Fibroblast of villous mesenchyme (primary cell): ENCODE measurements around a stretch of chr15.

DNA sequence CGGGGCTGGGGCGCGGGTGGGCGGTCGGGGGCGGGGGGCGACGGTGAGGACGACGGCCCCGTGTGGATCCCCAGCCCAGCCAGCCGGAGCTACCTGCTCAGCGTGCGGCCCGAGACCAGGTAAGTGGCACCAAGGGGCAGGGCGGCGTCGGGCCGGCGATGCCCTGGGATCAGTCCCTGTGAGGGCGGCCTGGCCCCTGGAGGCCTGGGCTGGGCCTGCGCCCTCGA is 234 bp downstream of the ALPK3 start:
- CAGE, long polyA plus RNA, result no peak

DNA sequence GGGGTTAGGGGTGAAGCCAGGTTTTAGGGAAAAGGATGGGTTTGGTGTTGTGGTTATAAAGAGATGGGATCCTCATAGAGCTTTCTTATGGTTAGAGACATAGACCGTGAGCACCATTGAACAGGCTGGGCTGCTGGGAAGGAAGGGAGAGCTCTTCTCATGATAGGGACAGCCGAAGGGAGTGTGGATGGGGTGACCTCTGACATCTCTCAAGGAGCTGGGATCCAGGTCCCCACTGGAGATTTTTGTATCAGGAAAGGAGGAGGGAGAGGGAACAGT is 5.1 kb downstream of the ALPK3 start:
- CAGE, long polyA plus RNA, result no peak

DNA sequence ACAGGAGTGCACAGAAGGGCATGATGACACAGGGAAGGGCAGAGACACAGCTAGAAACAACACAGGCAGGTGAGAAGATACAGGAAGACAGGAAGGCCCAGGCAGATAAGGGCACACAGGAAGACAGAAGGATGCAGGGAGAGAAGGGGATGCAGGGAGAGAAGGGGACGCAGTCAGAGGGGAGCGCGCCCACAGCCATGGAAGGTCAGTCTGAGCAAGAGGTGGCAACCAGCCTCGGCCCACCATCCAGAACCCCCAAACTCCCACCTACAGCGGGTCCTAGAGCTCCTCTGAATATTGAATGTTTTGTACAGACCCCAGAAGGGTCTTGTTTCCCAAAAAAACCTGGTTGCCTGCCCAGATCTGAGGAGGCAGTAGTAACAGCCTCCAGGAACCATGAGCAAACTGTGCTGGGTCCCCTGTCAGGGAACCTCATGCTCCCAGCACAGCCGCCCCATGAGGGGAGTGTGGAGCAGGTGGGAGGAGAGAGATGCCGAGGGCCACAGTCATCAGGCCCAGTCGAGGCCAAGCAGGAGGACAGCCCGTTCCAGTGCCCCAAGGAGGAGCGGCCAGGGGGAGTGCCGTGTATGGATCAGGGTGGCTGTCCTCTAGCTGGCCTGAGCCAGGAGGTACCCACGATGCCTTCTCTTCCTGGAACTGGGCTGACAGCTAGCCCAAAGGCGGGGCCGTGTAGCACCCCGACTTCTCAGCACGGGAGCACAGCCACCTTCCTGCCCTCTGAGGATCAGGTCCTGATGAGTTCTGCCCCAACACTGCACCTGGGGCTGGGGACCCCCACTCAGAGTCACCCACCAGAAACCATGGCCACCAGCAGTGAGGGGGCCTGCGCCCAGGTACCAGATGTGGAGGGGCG is 27.5 kb upstream of the SLC28A1 start:
- CAGE, long polyA plus RNA, result no peak

GRCh38 chr15:84983633-84984079 is 2.0 kb downstream of the PDE8A start:
- CAGE, long polyA plus RNA, result no peak

DNA sequence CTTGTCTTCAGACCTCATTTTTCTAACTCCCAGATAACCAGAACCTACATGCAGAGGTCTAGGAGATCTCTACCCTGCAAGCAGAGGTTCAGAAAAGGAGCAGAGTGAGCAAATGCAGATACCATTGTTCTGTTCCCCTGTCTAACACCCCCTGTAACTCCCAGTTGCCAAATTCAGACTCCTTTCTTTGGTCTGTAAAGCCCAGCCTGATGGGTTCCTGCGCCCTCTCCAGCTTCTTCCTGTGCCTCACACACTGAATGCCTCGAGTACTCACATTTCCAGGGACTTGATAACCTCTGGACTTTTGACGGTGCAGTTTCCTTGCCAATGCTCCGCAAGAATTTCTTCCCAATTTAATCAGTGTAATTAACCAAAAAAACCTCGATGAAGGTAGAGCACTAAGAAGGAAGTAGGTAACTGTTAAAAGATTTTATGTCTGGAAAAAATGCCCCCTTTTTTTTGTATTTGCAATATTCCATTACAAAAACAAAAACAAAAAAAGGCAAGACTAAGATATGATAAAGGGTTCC is 19.3 kb downstream of the PDE8A start:
- CAGE, long polyA plus RNA, result no peak

DNA sequence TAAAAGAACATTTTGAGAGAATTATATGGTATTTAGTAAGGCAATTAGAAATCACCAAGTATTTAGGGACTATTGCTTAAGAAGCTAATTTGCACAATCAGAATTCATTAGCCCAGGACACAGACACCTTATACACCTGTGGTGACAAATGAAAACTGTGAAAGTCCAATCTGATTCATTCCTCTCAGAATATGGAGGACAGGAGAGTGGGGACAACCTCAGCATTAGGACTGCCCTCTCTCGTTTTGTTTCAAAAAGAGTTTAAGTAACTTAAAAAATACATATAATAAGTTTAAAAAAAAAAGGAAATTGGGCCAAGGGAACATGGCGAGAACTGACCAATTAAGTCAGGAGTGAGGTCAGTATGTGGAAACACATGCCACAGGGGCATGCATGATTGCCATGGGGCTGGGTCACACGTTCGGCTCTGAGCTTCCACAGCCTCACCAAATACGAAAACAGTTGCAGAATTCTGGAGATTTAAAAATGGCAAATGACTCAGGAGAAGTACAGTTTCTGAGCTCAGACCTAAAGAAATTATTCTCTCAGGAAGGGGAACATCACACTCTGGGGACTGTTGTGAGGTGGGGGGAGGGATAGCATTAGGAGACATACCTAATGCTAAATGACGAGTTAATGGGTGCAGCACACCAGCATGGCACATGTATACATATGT is 24.0 kb downstream of the PDE8A start:
- CAGE, long polyA plus RNA, result no peak

GRCh38 chr15:85026098-85026535 is 44.5 kb downstream of the PDE8A start:
- CAGE, long polyA plus RNA, result no peak

- CAGE, long polyA plus RNA, result no peak
Measured at GRCh38 chr15:85030124-85031243, 48.8 kb downstream of the PDE8A start.

GRCh38 chr15:85090824-85091869 is 109.5 kb downstream of the PDE8A start:
- CAGE, long polyA plus RNA, result no peak

- CAGE, long polyA plus RNA, result no peak
Measured at GRCh38 chr15:85104365-85104968, 122.8 kb downstream of the PDE8A start.

DNA sequence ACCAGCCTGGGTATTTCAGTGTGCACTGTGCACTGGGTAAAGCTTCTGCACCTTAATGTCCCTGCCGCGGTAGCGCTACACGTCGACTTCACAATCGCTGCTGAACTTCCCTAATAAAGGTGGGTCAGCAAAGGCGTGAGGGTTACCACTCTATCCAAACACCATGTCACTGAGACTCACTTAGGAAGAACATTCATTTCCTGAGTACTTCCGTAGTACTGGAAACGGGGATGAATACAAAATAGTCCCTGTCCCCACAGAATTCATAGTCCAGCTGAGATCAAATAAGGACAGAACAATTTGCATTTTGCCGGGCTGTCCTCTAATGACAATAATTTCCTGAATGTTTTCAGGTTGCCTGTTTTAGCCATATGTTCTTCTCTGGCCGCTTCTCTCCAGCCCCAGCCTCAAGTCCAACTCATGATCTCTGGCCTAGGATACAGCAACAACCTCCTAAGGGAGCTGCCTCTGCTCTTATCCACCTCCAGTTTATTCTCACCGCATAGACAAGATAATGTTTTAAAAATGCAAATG is 83.6 kb upstream of the AKAP13 start:
- CAGE, long polyA plus RNA, result no peak

DNA sequence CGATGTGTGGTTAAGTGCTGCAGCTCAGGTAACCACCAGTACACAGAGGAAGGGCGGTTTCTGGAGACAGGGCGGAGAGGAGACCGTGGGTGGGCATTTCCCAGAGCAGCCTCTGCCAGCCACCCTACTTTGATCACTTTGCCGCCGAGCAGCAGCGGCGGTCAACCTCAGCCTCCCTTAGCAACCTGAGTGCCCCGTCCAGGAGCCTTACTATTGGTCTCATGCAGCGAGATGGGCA is 252 bp upstream of the AKAP13 start:
- CAGE, long polyA plus RNA, result no peak

GRCh38 chr15:85382326-85382824 is 2.0 kb downstream of the AKAP13 start:
- CAGE, long polyA plus RNA, result no peak

- CAGE, long polyA plus RNA, result no peak
Measured at GRCh38 chr15:85388082-85388372, 7.6 kb downstream of the AKAP13 start.

DNA sequence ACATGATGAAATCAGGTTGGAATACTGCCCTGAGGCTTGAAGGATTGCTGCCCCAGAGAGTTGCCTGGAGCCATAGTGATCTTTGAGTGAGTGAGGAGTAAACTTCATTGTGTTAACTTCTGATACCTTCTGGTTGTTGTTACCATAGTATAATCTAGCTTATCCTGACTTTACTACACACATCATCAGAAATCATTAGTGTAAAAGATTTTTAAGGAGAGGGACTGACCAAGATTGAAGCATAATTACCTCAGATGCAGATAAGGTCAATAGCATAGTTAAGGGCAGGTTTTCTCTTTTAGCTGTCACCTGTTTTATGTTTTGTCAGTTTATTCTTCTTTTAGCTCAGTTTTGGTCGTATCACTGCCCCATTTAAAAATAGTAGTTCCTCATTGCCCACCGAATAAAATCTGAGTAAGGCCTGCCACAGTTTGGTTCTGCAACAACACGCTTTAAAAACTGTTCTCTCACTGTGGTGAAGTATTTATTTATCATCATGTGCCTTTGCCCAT is 23.6 kb downstream of the AKAP13 start:
- CAGE, long polyA plus RNA, result no peak

DNA sequence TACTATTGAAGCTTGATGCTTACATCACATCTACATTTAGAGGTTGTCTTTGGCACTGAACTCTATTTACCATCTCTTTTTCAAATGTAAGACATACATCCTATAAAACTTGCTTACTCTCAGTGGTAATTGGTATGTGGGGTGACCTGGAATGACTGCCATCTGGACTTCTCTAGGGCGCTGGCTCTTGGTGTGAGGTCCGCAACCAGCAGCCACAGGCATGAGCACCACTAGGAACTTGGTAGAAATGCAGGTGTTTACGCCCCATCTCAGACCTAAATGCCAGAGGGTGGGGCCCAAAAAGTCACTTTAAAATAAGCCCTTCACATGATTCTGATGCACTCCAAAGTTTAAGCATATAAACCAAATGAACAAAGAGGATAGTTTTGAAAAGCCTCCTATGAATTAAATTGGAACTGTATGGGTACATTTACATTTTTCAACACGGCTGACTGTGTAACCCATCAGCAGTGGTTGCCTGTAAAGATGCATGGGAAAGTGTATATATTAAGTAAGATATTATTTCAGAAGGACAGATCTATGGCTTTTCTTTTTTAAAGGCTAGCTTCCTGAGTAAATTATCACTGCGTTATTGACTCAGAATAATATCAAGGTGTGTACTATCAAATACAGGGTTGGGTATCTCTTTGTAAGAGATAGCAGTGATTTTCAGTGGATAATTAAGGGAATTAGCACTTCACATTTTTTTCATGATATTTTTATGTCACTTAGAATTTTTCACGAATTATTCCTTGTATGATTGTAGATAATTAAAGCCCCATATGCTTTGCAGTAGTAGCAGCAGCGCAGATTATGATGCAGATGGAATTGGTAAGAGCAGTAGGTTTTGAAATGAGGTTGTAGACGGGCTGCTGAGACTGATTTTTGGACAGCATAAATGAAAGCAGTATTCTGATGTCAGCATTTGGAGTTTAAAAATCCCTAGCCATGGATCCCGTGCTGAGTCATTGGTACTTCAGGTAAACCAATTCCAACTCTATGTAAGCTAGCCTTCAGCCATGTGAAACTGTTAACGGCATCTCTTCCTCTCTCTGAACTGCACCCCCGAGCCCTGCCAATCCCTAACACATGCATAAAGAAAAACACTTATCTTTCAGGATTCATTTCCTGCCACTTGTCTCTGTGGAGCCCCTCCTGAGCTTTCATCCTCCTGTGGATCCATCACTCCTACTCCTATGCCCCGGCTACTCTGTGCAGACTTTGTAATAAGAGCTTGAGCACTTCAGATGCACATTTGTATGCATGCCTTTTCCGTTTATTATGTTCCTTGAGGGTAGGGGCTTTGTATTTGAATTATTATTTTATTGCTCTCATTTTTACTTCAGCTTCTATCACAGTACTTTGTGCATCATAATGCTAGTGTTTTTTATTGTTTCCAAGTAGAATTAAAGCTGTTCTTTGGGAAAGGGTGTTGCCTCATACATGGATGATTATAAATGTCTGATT is 118.7 kb downstream of the AKAP13 start:
- CAGE, long polyA plus RNA, result no peak

GRCh38 chr15:85706650-85707535 is 87.8 kb downstream of the KLHL25 start:
- CAGE, long polyA plus RNA, result no peak

DNA sequence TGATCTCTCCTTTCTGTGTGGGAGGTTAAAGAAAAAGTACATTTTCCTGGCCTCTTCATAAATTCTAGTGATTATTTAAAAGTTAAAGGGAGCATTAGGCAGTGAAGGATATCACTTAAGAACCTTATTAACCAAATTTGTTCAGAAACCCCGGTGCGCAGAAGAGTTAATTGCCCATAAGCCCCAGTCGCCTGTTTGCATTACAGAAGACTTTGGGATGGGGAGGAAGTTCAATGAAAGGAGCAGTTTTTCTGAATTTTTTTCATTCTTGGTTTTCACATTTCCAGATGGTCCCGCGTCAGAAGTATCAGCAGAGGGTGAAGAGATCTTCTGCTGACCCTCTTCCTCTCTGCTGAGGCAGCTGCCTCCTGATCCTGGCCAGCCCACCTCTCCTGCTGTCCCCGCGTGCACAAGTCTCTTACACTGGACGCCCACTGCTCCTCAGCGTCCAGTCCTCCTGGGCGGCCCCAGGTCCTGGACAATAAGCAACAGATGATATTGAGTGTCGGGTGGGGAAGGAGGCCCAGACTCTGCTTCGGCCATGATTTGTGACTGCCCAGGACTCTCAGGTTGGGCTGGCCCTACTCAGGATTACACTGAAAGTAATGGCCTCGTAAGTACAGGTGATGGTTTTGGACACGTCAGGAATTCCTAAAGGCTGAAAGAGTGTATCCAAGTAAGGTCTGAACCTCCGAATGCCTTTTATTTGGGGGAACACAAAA is 50.2 kb downstream of the KLHL25 start:
- CAGE, long polyA plus RNA, result no peak

DNA sequence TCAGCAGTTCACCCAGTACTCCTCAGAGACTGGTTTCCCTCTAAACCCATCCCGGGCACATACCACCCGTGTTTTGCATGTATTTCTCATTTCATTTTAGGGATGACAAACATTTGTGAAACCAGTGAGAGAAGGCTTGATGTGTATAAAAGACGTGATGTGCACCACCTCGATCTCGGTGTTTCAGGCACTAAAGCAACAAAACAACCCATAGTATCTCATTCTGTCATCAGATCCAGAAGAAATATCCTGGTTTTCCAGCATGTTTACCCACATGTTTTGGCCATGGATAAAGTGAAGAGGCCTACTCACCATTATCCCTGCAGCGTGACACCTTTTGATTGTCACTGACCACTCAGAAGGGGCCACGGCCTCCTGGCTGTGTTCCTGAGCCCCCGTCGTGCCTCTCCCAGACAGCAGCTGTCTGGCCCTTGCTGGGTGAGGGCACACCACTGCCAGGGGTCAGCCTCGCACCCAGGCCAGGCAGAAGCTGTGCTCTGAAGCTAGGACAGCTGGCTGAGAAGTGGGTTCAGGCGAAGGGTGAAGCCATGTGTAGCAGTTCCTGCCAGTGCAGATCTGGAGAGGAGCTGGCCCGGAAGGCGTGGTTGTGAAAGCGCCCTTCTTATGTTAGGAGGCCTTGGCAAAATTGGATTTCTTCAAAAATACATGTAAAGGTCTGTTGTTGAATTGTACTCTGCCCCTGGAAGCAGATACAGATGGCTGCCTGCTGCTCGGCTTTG is 49.3 kb downstream of the KLHL25 start:
- CAGE, long polyA plus RNA, result no peak

GRCh38 chr15:85792468-85793265 is 2.1 kb downstream of the KLHL25 start:
- CAGE, long polyA plus RNA, result no peak